Bronchial epithelial cell (primary cell): ENCODE data around the gene ZNF782.

- RRBS, 2 experiments: no CpG with 5 or more reads among the region's 17 CpGs
Measured at GRCh38 chr9:96491712-96492334, 41.9 kb downstream of the HABP4 start.

GRCh38 chr9:96620694-96621347, 1.2 kb upstream of the CDC14B start:
- RRBS, 2 experiments: no CpG with 5 or more reads among the region's 11 CpGs

- RRBS, 2 experiments: no CpG with 5 or more reads among the region's 83 CpGs
Measured at GRCh38 chr9:96686379-96687544, 31.6 kb upstream of the PRXL2C start.

DNA sequence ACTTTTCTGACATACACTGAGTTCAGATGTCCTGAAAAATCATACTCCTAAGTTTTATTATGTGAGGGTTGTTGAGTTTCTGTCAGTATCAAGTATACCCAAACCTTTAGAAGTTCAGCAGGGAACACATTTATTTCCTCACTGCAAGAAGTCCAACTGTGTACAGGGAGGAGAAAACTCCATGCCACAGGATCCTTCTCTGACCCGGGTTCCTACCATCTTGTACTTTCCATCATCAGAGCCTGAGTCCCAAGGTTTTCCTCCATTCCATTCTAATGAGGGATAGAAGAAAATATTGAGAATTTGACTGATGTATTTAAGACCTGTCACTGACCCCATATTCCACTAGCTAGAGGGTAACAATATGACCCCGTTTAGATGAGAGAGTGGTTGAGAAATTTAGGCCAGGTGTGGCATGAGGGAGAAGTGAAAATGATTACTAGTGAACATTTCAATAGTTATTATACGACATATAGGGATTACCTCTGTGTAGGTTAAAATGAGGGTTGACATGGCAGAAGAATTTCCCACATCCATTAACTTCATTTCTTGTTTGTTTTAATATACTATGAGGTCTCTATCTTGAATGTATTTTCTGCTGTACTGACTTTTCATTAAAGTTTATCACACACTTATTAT, 37.3 kb downstream of the ZNF782 start:
- RRBS, 2 experiments: no CpG with 5 or more reads among the region's 3 CpGs

DNA sequence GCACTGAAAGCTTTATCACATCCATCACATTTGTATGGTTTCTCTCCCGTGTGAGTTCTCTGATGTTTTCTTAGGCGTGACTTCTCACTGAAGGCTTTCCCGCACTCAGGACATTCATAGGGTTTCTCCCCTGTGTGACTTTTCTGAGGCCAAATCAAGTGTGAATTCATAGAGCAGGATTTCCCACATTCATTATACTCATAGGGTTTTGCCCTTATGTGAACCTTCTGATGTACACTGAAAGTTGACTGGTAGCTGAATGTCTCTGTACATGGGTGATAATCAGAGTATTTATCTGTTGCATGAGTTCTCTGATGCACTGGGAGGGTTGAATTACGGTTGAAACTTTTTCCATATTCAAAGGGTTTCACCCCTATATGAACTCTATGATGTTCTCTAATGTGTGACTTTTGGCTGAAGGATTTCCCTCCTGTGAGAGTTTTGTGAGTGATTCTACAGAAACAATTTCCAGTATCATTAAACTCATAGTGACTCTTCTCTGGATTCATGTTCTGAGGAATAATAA, 35.5 kb downstream of the ZNF782 start:
- RRBS, 2 experiments: no CpG with 5 or more reads among the region's 4 CpGs

DNA sequence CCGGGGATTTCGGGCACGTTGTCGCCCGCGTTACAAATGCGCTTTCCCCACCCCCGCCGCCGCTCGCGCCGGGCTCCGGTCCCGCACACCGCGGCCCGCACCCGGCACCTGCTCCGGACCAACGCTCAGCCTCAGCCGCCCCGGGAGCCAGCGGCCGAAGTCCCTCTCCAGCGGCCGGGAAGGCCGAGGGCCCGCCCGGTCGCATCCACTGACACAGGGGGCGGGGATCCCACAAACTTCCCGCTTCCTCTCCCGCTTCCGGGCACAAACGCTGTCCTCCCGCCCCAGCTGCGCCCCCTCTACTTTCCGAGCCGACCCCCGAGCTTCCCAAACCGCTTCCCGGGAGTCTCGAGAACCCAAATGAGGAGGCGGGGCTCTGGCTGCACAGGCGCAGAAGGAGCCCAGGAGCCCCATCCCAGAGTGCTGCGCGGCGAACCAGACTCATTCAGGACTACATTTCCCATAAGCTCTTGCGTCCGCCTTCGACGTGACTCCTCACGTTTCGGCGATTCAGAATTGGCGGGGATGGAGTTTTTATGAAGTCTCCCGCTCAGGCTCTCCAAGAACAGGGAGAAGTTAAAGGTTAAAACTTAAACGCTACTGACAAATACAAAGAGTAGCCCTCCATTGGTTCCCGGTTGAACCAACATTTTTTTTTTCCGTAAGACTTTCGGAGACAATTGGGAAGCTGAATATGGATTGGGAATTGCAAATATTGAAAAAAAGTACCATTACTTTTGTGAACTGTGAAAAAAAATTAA, at the start of gene ZNF782:
ZNF782 (minus strand) TSS at position 378 of the 761 bp plus-strand sequence.
- RRBS, 2 experiments: 1% methylated on average over 27 of the region's 62 CpGs

DNA sequence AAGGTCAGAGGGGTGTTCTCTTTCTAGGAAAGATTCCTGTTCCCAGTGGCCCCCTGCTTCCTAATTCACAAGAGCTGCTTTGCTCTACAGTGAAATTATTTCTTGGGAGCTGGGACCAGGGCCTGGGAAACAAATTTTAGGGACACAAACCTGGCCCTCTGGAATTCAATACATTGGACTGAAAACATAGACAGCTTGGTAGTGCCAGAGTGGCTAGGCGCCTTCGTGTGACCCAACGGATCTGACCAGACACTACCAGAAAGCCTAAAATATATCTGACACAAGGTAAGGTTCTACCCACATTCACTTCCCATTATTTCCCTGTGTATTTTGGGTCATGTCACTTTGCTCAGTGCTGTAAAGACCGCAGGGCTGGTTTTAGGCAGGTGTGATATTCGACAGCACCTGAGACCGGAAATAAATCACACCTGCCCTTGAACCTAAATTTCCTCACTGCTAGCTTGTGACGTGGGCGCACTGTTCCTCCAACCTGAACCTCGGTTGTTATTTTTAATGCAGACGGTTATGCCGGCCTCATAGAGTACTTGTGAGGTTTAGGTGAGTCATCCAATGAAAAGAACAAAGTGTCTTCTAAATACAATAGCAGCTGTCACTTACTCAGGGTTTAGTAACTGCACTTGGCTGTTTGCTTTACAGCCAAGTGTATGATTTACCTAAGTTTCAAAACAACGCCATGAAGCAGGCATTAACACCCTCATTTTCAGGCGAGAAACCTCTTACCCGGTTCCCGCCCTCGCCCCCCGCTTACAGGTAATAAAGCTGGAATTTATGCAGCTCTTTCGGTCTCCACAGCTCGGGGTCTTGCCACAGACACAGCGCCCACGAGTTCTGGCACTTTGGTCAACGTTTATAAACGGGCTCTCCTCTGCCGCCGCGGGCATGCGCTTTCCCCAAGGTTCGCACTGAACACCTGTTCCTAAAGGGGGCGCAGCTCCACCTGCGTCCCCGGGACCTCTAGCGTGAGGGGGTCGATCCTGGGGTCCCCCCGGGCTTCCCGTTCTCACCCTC, 20.7 kb upstream of the ZNF782 start:
- RRBS, 2 experiments: 0% methylated on average over 1 to 2 of the region's 35 CpGs

DNA sequence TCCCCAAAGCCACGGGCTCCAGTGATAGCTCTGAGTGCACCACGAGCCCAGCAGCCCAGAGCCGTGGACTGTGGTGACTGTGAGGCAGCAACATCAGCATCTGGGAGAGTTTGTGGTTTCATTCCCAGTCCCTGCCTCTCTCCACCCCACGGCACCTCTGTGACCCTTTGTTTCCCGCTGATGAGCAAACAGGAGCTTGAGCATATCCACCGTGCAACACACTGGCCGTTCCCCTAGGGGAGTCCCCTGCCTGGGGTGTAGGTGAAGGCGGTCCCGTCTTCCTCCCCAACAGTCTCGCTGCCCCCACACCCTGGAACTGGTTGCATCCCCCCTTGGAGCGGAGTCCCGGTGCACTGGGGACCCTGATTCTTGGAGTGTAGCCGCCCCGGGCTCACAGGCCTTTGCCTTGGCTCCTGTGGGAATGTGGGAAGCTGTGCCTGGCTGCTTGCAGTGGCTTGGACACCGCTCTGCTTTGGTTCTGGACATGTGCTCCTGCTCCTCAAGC, 5.5 kb downstream of the NUTM2G start:
- RRBS, 2 experiments: no CpG with 5 or more reads among the region's 15 CpGs

- RRBS, 2 experiments: no CpG with 5 or more reads among the region's 1 CpG
Measured at GRCh38 chr9:97330280-97330880, 22.9 kb downstream of the CCDC180 start.

GRCh38 chr9:97556142-97557384, 55.1 kb downstream of the TMOD1 start:
- RRBS, 2 experiments: no CpG with 5 or more reads among the region's 22 CpGs

- RRBS, 2 experiments: no CpG with 5 or more reads among the region's 7 CpGs
Measured at GRCh38 chr9:97570857-97571499, 62.2 kb downstream of the TSTD2 start.

- RRBS, 2 experiments: no CpG with 5 or more reads among the region's 5 CpGs
Measured at GRCh38 chr9:97605655-97606869, 27.1 kb downstream of the TSTD2 start.

- RRBS, 2 experiments: no CpG with 5 or more reads among the region's 1 CpG
Measured at GRCh38 chr9:97623880-97624446, 9.2 kb downstream of the TSTD2 start.

DNA sequence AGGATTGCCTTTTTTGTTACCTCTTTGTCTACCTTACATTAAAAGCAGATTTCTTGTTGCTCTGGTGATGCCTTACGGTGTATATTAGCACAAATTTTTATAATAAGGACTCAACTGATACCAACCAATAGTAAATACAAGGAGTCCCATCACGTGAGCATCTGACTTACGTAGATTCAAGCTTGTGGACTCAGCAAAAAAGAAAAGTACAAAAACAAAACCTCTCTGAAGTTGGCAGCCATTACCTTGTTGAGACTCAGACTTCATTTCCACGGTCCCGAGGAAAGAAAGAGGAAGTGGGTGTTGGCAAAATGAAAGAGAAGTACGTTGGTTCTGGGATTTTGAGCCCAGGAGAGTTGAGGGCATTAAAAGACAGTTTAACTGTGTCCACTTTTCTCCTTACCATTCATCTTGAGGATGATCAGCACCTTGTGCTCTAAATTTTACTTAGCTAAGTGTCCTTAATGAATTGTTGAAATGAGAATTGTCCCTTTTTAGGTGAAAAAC, 26.7 kb downstream of the NCBP1 start:
- RRBS, 2 experiments: no CpG with 5 or more reads among the region's 6 CpGs

DNA sequence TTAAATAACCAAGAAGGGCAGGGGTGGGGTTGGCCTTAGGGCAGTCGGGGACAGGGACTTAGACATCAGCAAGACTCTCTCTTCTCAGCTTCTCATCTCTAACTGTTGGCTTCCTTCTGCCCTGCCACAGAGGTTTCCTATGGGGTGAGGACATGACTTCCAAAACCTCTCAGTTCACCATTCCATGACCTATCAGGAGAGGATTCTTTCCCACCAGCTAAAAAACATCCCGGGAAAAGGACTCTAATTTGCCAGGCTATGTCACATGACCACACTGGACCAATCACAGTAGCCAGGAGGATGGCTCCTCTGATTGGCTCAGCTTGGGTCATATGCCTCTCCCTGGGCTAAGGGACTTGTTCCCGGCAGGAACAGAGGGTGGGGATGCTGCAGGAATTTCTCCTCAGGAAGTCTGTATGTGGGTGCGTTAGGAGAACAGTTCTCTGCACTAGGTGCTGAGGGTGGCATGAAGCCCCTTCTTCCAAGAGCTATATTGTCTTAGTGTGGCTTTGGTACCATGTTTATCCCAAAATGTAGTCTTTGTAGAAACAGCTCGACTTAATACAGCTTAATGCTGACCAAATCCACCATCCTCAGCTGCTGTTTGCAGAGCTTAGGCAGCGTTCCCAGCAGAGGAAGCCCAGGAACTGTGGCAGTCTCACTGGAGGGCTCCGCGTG, 40.3 kb upstream of the XPA start:
- RRBS, 2 experiments: no CpG with 5 or more reads among the region's 8 CpGs

DNA sequence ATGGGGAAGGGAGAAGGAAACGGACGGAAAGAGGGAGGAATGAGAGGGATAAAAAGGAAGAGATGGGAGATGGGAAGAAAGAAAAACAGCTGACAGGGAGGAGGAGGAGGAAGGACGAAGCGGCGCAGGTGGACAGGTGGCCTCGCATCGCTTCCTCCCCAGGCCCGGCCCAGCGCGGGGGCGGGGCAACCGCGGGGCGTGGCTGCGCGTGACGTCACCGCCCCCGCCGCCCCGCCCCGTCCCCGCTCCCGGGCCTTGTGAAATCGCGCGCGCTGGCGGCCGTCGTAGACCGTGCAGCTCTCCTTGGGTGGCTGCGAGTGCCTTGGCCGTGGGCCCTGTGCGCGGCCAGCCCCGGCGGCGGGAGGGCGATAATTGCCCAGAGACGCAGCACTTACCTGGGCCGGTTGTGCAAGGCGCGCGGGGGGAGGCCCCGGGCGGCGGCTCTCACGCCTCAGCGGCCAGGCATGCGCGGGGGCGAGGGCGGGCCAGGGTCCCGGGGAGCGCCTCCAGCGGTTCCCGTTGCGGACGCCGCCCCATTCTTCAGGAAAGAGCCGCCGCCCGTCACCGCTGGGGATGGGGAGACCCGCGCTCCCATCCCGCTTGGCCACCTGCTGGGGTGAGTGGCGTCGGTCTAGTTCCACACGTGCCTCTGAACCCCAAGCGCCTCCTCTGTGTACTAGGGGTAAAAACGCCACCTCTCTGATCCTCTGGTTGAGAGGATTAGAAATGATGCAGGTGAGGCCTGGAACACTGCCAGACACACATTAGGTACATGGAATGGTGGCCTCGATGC, 49.5 kb upstream of the FOXE1 start:
- RRBS, 2 experiments: 1 to 2% methylated on average over 40 of the region's 74 CpGs

DNA sequence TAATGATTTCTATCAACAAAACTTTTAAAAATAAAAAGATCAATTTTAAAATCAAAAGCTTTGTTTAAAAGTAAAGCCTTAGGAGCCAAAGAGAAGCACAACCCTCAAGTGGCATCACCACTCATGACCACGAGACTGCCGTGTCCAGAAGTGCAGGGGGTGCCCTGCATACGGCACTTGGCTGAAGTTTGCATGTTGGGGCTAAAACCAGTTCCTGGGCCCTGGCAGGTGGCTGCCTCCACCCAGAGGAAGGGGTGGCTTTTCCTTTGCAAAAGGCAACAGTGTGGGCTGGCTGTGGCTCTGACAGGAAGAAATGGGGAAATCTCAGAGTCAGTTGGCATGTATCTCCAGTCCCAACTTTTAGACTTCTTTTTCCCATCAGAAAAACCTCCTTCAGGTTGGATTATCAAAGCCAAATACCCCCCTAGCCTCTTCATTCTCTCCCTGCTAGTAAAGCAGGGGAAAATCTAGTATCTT, 15.2 kb downstream of the TRMO start:
- RRBS, 2 experiments: no CpG with 5 or more reads among the region's 3 CpGs

DNA sequence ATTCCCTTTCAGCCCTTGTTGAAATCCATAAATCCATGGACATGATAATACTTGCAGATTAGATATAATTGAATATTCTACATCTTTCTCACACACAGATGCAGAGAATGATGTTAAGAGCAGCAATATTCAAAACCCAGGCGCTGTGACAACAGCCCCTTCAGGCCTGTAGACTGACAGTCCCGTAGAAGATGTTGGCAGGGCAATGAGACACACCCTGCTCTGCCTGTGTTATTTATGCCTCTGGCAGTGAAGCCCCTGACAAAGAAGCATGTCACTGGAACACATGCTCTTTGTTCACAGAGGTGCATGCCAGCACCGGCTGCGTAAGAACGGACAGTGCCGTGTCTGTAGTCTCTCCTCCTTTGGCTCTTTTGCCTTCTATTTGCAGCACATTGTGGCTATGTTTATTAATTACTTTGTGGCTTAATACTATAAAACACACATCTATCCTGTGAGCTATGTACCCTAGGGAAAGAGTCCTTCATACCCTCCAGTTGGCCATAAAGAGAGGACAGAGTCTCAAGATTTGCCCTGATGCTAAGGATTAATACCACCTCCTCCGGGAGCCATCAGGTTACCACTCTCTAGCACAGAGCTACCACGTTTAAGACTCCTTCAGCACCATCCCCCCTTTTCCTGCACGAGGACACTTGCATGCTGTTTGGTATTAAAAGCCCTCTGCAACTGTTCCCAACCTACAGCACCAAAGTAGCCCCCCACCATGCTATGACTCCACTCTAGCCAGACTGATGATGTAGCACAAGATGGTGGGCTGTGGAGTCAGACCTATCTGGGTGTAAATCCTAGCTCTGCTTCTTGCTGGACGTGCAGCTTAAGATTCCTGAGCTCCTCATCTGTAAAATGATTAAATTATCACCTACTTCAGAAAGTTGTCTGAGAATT, 2.0 kb upstream of the ANP32B start:
- RRBS, 2 experiments: no CpG with 5 or more reads among the region's 10 CpGs

DNA sequence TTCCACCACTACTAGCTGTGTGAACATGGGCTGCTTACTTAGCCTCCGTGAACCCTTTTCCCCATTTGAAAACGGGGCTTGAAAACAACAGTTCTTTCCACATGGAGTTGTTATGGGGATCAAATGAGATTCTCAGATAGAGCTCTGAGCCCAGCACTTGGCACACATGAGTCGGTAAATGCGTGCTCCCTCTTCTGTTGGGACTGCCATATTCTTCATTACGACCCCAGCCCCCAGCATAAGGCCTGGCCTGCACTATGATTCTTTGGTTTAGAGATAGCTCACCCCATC, 887 bp downstream of the NANS start:
- RRBS, 2 experiments: no CpG with 5 or more reads among the region's 5 CpGs

- RRBS, 2 experiments: no CpG with 5 or more reads among the region's 17 CpGs
Measured at GRCh38 chr9:98080840-98081930, 24.7 kb downstream of the NANS start.